Sciatic nerve (tissue), 1 donor: ENCODE data around the genes TPM3, PYGO2 and CKS1B.

DNA sequence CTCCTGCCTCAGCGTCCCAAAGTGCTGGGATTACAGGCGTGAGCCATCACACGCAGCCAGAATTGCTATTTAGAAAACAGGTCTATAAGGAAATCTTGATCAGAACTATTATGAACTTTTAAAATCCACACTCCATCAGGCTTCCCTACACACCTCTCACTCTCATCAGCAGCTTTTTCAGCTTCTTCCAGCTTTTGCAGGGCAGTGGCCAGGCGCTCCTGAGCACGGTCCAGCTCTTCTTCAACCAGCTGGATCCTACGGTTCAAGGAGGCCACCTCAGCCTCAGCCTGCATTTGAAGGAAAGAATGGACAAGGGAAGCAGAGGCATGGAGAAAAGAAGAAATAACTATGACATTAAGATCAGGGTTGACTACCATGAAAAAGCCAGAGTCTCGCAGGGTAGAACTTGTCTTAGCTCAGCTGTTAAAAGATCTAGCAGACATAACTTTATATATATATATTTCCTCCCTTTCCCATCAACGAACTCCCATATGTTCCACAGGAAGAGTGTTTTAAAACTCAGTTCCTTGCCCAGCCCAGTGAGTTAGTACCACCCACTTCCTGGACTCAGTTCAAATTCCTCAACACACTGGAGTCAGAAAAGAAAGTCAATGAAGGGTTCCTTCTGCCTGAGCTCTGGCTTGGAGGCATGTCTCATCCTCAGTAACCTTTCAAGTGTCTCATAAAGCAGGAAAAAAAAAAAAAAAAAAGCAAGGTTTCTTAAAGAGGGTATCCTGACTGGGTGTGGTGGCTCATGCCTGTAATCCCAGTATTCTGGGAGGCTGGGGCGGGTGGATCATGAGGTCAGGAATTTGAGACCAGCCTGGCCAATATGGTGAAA is 15.7 kb downstream of the TPM3 start:
- PRO-cap, result no peak

DNA sequence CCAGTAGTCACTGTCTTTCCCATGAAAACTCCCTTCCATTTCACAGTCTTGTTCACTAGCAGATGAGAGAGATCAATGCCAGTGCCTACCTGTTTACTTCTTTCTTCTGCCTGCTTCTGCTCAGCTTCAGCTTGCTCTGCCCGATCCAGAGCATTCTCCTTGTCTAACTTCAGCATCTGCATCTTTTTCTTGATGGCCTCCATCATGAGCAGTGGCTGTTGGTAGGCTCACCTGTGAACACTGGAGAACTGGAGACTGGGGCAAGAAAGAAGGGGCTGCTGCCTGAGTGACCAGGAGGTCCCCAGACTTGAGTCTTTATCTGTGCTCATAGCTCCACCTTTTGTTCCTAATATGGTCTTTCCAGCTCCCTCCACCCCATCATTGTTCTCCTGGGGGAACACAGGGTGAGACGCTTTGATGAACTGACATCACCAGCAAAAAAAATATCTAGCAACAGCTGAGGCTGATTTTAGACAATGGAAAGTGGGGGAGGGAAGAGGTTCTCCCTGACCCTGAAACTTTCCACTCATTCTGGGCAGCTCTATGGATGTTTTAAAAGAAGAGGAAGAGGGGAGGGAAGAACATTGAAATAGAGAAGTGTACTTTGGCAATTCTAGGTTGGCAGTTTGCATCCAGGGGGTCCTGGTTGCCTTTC is at the start of gene TPM3:
Gene TPM3 (minus strand): TSS at position 288 of the 655 bp plus-strand sequence.
- PRO-cap, result no peak

DNA sequence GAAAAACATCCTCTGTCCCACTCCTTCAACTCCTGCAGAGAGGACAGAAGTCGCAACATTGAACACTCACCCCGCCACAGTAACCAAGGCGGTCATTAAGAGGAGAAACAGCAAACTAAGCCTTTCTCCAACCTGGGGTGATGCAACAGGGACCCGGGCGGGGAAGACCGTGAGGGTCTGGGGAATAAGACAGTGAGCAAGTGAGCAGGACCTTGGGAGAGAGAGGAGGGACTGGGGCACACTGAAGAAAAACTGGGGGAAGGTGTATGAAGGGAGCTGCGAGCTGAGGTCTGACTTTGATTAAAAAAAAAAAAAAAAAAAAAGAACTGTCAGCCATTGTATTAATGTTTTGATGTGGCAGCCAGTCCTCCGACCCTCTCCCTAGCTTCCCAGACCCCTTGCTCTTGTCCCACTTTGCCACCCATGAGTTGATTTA is 438 bp downstream of the HAX1 start:
- PRO-cap, result no peak

DNA sequence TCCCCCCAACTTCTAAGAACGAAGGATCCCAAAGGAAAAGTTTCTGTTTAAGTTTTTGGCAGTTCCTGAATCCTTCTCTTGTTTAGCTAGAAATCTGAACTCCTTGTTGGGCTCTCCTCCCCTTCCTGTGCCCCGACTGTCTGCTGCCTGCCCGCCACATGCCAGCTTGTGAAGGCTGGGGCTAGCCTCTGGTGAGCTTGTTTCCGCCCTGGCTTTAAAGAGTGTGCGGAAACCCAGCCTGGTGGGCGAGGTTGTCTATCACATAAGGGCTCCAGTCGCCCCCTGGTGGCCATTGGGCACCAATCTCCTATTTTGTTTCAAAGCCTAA is 9.6 kb downstream of the ATP8B2 start:
- PRO-cap, result no peak

DNA sequence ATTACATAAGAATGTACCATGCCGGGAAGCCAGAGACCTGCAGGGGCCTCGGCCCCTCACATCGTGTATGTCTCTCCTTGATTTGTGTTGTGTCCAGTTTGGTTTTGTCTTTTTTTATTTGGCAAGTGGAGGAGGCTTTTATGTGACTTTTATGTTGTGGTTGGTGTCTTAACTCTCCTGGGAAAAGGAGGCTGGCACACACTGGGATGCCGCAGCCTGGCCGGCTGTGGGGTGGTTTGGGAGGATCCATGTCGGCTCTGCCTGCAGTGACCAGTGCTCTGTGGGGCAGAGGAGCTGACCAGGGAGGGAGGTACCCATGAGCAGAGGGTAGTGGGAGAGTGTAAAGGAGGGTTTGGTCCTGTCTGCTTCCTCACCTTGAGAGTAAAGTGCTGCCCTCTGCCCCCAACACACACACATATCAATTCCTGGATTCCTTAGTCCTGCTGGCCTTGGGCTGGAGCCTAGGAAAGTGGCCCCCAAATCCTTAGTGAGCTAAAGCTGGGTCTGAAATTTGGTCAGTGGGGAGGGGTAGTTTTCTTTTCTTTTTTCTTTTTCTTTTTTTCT is 24.3 kb downstream of the ATP8B2 start:
- PRO-cap, result no peak

DNA sequence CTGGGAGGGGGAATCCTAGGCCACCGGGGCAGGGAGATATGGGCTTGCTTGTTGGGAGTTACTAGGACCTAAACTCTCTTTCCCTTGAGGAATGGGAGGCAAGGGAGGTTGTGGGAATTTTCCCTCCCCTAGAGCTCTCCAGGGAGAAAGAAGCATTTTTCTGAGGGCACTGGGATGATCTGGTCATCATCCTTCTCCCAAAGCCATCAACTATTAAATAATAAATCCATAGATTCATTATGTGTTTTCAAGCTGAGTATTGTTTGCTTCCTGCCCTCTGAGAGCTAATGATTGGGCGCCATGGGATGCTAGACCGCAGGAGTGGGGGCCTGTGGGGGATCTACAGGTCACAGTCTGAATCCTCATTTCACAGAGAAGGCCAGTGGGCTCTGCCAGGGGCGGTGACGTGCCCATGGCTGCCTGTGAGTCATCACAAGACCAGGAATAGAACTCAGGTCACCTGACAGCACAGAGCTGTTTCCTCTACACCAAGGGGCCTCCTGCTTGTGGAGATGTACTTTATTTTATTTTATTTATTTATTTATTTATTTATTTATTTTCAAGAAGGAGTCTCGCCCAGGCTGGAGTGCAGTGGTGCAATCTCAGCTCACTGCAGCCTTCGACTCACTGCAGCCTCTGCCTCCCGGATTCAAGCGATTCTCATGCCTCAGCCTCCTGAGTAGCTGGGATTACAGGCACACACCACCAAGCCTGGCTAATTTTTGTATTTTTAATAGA is 15.0 kb downstream of the IL6R start:
- PRO-cap, result no peak

DNA sequence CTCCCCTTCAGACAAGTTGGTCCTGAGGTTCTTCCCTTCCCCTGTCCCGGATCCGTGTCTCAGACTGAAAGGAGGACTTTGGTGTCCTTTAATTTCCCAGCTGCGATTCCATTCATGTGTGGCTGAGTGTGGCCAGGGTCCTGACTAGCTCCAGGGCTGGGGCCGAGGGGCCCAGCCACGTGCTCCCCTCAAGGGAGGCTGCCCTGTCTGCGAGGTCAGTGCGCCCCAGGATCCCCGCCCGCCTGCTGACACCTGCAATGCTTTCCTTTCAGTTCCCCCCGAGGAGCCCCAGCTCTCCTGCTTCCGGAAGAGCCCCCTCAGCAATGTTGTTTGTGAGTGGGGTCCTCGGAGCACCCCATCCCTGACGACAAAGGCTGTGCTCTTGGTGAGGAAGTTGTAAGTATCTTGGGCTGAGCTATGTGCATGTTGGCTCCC is 25.1 kb downstream of the IL6R start:
- PRO-cap, result no peak

DNA sequence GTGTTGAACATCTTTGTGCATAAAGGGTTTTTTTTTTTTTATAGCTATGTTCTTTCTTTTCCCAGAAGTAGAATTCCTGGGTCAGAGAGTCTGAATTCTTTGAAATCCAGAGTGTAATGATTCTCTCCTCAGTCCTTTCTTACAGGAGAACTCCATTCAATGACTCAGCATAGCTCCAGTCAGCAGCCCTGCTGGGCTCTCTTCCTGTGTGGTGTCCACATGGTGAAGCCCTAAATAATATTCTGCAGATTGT is 39.0 kb upstream of the TDRD10 start:
- PRO-cap, result no peak

DNA sequence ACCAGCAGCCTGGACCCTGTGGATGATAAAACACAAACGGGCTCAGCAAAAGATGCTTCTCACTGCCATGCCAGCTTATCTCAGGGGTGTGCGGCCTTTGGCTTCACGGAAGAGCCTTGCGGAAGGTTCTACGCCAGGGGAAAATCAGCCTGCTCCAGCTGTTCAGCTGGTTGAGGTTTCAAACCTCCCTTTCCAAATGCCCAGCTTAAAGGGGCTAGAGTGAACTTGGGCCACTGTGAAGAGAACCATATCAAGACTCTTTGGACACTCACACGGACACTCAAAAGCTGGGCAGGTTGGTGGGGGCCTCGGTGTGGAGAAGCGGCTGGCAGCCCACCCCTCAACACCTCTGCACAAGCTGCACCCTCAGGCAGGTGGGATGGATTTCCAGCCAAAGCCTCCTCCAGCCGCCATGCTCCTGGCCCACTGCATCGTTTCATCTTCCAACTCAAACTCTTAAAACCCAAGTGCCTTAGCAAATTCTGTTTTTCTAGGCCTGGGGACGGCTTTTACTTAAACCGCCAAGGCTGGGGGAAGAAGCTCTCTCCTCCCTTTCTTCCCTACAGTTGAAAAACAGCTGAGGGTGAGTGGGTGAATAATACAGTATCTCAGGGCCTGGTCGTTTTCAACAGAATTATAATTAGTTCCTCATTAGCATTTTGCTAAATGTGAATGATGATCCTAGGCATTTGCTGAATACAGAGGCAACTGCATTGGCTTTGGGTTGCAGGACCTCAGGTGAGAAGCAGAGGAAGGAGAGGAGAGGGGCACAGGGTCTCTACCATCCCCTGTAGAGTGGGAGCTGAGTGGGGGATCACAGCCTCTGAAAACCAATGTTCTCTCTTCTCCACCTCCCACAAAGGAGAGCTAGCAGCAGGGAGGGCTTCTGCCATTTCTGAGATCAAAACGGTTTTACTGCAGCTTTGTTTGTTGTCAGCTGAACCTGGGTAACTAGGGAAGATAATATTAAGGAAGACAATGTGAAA is 36.3 kb upstream of the TDRD10 start:
- PRO-cap, result no peak

- PRO-cap, result no peak
Measured at GRCh38 chr1:154559168-154560032, 938 bp upstream of the UBE2Q1 start.

DNA sequence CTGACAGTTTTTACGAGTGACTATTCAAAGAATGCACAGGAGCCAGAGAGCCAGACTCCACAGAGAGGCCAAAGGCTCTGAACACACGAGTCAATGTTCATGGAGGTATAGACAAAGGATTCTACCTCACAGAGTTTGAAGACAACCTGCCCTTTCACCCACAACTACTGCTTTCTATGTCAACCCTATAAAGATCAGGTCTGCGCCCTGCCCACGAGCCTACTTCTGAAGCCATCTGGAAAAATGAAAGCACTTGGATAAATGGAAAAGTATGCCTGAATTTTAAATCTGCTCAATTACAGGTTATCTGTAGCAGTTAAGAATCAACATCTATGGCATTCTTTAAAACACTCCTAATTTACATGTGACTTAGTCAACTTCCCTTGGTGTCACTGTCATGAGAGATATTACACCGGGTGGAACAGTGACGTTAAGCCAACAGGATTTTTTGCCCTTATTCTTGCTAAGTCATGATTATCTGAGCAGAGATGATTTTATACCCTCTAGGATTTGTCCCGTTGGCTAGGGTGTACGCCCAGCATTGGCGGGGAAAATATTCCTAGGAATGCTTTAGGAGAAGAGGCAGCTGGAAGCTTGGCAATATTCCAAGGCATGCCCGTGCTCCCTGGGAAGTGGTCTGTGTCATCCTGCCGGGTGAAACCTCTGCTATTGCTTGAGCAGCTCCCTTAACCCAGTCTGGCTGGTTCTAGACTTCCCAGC is 16.0 kb downstream of the CHRNB2 start:
- PRO-cap, result no peak

DNA sequence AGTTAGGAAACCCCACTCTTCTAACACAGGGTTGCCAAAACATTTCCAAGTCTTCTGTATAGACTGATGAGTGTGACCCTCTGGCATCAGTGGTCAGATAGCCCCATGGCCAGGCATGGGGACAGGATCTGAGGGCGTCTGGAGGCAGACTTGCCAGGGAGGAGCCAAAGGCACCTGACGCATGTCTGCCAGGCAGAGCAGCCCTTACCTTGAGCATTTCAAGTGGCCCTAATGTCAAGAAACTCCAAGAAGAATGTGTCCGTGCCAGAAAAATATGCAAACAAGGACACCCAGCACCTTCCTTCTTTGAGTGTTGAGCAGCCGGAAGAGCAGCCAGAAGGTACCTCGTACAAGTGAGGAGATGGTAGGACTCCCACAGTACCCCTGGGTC is 34.2 kb downstream of the KCNN3 start:
- PRO-cap, result bidirectional peak, plus-strand start at position 309 of the sequence, minus-strand start at position 130 of the sequence

GRCh38 chr1:154956644-154956946 is 696 bp upstream of the PBXIP1 start:
- PRO-cap, result no peak

- PRO-cap, result no peak
Measured at GRCh38 chr1:154960579-154961179, 903 bp downstream of the PYGO2 start.

DNA sequence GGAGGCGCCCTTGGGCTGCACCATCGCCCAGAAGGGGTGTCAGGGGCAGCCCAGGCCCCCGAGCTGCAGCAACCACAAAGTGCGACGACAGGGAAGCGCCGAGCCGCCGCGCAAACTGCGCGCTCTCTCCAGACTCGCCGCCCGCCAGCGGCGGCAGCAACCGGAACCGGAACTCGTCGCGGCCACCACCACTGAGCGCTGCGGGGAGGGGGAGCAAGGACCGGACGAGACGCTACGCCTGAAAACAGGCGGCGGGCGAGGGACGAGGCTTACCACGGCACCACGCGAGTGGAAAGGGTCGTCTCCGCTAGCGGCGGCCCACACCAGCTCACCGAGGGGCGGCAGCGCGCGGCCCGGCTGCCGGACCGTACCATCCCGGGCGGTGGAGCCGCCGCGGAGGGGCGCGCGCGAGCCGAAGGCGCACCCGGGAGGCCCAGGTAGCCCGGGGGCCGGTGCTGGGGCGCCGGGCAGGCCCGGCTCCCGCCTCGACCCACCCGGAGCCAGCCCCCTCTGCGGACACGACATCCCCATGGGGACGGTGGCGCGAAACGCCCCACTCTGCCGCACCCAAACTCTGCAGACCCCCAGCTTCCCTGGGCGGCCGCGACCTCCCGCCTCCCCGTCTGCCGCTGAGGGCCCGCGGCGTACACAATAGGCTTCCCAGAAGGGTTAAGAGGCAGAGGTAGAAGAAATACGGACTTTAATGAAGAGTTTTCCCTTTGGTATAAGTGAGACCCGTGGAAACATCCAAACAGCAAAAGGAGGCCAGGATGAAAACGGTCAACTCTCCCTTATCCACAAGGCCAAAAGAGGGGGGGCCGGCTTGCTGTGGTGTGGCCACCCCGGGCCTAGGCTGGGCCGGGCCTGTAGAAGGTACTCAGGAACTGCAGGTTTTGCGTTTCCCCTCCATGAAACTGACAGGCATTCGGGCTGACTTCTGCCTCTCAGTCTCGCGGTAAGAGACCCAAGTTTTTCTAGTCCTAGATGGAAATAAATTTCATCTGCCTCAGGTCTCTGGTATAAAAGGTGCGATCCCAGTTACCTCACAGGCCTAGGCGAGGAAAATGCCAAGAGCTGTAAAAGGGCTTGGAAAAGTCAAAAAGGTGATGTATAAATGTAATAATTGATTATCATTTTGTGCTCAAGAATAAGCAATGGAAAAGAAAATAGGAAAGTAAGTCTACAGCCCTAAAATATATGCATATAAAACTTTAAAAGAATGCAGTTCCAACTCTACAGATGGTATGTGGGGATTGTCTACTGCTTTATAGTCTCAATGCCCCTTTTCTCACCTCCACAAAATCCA is at the start of gene PYGO2:
Gene PYGO2 (minus strand): TSS at position 168 of the 1,306 bp plus-strand sequence.
- PRO-cap, result bidirectional peak, plus-strand start at position 216 of the sequence, minus-strand start at position 158 of the sequence; unidirectional peak, minus-strand start at position 628 of the sequence

GRCh38 chr1:154969793-154970619 is 541 bp downstream of the SHC1 start:
- PRO-cap, result no peak

DNA sequence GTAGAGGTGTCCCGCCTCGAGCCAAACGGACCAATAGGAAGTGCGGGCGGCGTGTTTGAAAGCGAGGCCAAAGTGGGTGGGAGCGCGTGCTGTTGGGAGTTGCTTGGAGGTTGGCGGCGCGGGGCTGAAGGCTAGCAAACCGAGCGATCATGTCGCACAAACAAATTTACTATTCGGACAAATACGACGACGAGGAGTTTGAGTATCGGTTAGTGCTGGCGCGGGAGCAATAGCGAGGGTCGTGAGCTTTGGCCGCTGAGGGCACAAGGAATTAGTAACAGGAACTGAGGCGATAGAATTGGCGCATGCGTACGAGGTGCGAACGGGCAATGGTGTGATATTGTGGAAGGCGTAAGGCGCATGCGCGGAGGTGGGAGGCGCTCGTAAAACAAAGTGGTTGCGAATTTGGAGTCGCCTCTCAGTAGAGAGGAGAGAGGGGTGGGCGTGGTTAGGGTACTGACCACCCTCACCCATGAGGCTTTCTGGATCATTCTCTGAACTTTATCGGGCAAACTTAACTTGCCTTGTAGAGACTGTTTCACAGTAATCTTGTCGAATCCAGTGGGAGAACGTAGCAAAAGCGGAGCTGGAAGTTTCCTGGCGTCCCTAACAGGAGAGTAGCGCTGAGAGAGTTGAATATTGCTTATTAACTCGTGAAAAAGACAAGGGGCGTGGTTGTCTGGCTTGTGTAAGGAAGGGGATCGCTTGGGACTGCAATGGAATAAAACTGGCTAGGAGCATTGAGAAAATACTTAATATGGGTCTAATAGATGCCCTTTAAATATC is at the start of gene CKS1B:
Gene CKS1B (plus strand): TSS at position 85 of the 786 bp plus-strand sequence.
- PRO-cap, result bidirectional peak, plus-strand start at position 85 of the sequence, minus-strand start outside the sequence; bidirectional peak, plus-strand start at position 424 of the sequence, minus-strand start at position 294 of the sequence; bidirectional peak, plus-strand start outside the sequence, minus-strand start at position 619 of the sequence

DNA sequence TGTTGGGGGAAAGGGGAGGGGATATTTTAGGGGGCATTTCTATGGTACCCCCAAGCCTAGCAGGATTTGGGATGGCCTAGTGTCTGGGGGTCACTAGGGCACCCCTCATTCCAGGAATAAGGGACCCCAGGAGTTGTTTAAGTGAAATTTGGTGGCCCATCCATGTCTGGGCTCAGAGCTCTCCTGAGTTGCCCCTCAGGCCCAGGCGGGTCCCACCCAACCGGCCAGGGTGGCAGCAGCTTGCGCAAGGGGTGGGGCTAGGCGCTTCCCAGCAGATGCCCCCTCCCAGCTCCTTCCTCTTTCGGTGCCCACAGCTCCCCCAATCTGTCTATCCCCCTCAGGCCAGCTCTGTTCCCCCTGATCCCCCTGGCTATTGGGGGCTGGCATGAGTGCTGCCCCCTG is 5.2 kb downstream of the ZBTB7B start:
- PRO-cap, result no peak

- PRO-cap, result no peak
Measured at GRCh38 chr1:155015989-155016853, 13.6 kb downstream of the ZBTB7B start.

DNA sequence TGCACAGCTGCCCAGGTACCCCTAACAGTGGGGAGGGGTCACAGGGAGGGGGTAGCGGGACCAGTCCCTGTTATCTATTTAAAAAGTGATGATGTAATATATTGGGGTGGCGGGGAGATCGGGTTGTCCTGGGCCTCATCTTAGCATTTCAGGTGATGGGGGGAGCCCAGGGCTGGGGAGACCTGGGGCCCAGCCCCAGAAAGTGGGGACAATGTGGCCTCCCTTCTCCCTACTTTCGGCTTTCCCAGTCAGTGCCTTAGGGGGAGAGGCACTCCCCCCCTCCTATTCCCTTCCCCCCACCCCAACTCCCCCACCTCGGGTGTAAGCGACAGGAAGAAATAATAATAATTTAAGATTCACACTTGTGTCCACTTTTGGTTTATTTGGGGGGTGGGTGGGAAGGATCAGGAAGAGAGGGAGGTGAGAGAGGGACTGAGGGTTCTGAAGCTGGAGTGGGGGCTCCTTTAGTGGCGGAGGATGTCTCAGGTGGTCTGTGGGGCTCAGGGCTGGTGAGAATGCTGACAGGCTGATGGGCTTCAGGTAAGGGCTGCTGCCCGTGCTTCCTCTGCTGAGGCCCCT is 15.3 kb downstream of the DCST2 start:
- PRO-cap, result no peak